Metanephros (tissue), 2 donors: ENCODE measurements around a stretch of chr2.

DNA sequence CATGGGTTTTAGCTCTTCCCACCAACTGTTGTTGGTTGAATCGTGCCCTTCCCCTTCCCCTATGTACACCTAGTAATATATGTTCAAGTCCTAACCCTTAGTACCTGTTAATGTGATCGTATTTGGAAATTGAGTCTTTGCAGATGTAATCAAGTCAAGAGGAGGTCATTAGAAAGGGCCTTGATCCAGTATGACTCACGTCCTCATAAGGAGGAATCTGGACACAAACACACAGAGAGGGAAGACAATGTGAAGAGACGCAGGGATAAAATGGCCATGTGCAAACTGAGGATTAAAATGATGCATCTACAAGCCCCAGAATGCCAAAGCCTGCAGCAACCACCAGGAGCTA lies 171.5 kb upstream of the NCK2 start:
- RAMPAGE, long total RNA, result no peak

DNA sequence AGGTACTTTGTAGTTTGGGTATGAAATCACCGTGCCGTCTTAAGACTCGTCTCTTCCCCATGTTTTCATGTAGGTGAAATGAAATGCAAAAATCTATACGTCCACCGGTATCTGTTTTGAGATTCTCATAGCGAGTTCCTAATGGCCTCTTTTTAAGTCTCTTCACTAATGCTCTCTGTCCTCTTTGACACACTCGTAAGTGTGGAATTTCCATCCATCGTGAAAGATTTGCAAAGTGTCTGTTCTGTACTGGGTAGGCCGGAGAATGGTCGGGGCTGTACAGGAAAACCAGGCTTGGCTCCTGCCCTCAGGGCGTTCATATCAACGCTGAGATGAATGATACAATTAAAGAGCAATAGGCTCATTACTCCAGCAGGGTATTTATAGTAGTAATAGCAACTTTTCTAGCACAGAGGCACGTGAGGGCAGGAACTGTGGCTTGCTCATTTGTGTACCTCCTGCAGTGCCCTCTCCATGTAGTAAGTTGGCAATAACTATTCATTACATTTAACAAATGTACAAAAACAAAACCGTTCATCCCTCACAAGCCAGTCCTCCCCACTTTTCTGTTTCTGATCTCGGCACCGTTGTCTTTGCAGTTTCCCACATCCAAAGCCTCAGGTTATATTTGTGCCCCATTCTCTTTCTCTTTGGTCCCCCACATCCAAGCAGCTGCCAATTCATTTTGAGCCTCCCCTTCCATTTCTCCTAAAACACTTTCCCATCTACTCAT lies 5.3 kb upstream of the NCK2 start:
- RAMPAGE, long total RNA, result no peak

DNA sequence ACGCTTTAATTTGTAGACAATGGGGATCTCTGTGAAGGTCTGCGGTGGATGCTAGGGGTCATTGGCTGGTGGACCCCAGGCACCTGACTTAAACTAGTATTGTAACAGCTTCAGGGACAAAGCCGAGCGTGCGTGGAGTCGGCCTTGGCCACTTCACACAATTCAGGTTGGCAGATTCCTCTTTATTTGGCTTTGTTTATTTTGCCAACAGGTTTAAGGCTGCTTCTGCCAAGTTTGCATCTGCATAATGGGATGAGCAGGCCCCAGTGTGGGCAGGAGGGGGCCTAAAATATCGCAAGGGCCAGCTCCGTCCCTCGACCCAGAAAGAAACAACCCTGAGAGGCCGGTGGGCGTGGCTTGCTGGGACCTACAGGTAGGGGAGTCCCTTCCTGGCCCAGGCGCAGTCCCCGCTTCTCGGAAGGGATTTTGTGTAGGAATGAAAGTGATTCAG lies 1.3 kb downstream of the NCK2 start:
- RAMPAGE, long total RNA, result no peak

DNA sequence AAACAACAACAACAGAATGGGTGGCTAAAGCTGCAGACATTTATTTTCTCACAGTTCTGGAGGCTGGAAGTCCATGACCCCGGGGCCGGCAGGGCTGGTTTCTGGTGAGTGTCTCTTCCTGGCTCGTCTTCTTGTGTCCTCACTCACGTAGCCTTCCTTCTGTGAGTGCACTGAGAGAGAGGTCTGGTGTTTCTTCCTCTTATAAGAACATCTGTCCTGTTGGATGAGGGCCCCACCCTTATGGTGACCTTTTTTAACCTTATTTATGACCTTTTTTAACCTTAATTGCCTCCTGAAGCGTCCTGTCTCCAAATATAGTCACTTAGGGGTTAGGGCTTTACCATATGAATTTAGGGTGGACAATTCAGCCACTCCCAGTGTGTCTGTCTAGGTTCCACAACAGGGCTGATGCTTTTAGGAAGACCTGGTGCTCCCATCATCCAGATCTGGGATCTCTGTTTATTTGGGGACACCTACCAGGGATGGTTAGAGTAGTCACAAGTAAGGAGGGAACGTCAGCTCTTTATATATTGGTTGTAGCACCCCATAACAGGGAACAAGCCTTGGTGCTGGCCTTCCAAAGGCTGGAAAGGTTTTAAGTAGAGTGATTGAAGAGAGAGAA lies 5.5 kb downstream of the NCK2 start:
- RAMPAGE, long total RNA, result no peak

DNA sequence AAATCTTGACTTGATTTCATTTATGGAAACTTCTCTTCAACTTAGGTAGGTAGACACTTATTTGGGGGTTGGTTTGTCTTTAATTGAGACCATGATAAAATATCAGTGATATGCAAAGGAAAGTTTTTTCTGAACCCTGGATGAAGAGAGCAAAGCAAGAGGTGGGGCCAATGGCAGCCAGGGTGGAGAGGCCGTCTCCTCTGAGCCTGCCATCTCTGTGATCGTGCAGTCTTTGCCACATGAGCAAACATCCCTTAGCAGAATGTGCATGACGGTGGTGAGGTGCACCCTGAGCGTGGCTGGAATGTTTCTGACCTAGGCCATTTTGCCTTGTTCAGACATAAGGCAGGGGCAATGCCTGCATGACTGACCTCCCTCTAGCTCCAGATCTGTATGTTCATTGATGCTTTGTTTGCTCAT lies 6.0 kb downstream of the NCK2 start:
- RAMPAGE, long total RNA, result no peak

DNA sequence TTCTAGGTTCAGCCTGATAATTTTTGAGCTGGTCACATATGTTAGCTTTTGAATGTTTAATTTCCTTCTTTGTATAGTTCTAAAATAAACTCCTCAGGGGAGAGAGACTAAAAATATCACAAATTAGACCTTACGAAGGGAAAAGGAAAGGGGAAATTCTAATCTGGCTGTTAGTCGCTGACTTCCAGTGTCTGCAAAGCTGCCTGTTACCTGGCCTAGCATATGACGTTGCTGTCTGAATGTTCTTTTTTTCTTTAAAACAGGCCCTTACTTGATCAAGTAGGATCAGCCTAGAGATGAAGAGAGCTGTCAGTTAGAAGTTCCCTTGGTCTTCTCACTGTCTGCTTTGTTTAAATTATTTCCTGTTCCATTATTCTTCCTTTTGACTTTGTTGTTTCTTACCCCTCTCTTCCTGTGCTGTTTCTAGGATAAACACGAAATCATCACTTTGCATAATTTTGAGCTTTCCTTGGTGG lies 11.2 kb downstream of the NCK2 start:
- RAMPAGE, long total RNA, result no peak

- RAMPAGE, long total RNA, result no peak
These were observed 51.5 kb downstream of the NCK2 start for GRCh38 chr2:105796036-105796732.

GRCh38 chr2:106192754-106193302 lies 1.3 kb downstream of the UXS1 start:
- RAMPAGE, long total RNA, result no peak

- RAMPAGE, long total RNA, result no peak
These were observed 68.9 kb downstream of the ST6GAL2 start for GRCh38 chr2:106816969-106817532.

- RAMPAGE, long total RNA, result no peak
These were observed 686 bp upstream of the ST6GAL2 start for GRCh38 chr2:106886299-106887407.

GRCh38 chr2:107529141-107529643 lies 297.5 kb upstream of the RGPD4 start:
- RAMPAGE, long total RNA, result no peak

GRCh38 chr2:108587859-108588991 lies 54.0 kb downstream of the LIMS1 start:
- RAMPAGE, long total RNA, result no peak

GRCh38 chr2:108594745-108595799 lies 60.8 kb downstream of the LIMS1 start:
- RAMPAGE, long total RNA, result no peak

DNA sequence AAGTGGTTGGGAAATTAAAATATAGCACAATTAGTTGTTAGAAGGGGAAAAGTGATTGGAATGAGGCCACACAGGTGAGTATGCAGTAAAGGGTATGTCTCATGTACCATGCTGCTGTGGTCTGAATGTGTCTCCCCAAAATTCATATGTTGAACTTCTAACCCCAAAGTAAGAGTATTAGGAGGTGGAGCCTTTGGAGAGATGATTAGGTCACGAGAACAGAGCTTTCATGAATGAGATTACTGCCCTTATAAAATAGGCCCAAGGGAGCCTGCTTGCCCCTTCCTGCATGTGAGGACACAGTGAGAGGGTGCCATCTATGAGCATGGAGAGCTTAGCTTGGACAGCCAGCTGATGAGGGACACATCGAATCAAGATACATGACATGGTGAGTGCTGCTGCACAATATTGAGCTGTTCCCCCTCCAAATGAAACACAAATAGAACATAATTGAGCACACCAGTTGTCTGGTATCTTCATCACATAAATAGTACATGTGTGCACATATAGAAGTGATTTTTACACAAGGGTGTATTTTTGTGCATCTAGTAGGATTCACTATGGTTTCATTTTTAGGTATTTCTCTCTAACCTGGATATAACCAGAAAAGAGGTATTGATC lies 72.7 kb downstream of the LIMS1 start:
- RAMPAGE, long total RNA, result no peak

- RAMPAGE, long total RNA, result no peak
These were observed 82.0 kb upstream of the RANBP2 start for GRCh38 chr2:108637234-108637674.

DNA sequence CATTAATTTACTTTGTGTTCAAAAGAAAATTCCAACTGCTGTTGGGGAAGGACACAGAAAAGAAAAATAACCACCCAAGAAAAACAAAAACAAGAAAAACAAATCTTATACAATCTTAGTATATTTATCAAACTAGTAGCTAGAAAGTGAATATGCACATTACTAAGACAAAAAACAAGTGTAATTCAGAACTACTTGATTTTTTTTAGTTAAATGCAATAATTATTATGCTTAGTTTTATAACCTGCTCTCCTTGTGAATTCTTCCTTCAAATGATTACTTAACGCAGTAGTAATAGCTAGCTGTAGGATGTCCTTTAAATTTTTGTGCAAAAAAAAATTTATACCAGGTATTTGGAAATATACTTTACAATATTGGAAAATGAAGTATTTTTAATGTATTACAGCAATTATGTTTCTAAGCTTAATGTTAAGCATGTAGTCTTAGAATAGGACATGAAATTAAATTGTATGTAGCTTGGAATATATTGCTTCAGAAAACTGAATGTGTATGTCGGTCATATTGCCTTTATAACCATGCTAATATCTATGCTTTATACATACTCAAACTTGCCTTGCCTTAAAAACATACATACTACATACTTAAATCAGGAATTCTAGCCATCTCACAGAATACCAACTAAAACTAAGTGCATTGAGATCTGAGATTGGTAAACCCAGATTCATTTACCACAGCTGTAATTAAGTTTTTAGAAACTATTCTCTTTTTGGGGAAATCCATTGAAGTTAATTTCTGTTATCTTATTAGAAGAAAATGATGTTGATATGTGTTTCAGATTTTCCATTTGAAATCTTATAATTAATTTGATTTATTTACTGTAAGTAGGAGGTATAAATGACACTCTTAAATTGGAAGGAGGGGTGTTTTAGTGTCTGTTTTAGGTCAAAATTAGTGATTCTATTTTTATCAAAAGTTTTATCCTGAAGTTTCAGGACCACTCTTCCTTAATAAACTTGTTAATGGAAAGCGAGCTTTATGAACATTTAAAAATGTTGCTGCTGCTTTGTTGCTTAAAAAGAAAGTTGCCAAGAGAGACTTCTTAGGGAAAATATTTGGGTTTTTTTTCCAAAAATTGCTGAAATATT lies 34.6 kb upstream of the RANBP2 start:
- RAMPAGE, long total RNA, result no peak

DNA sequence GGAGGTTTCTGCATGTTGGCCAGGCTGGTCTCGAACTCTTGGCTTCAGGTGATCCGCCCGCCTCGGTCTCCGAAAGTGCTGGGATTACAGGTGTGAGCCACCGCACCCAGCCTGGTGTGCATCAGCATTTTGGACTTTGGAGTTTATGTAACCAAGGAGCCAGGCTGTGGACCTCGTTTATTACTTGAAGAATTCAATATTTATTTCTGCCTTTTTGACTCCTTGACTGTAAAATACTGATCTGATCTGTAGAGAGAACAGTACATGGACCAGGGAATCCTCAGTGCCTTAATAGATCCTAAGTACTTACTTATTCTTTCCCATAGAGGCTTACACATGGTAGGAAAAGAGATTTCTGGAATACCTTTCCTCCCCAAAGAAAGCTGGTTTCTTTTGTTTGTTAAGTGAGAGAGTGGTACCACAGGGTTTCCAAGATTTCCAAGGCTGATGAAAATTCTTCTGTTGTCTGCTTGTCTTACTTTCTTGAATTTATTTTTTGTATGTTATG lies 8.6 kb downstream of the RANBP2 start:
- RAMPAGE, long total RNA, result no peak

DNA sequence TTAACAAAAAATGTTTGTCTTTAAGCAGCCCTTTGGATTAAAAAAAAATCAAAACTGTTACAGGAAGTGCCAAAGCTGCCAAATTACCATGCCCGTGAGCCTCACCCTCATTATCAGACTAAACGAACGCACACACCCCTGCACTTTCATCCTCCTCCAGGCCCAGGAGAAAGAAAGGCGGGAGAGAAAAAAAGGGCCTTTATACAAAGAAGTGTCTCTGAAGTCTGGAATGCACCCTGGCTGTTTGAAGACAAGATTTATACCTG lies 31.1 kb downstream of the EDAR start:
- RAMPAGE, long total RNA, result no peak

DNA sequence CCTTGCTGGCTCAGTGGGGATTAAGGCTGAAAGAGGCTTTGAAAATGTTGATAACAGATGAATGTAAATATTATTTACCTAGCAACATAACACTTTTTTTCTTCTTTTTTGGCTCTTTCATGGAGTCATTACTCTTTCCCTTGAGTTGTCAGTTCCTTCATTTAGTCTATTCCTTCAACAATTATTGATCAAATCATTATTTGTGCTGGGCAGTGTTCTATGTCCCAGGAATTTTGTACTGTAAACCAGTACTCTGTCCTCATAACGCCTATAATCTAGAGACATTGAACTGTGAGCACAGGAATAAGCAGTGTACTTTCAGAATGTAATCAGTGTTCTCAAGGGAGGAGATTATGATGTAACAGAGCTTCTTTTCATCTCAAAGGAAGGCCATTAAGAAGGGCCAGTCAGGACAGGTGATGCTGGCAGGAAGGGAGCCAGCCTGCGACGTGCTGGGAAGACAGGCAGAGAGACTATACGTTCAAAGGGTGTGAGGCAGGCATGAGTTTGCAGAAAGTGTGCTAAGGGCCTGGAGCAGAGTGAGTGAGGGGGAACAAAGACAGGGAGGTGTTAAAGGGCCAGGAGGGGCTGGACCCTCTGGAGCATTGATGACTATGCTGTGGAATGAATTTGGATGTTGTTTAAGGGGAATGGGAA lies 59.2 kb upstream of the SH3RF3 start:
- RAMPAGE, long total RNA, result no peak

DNA sequence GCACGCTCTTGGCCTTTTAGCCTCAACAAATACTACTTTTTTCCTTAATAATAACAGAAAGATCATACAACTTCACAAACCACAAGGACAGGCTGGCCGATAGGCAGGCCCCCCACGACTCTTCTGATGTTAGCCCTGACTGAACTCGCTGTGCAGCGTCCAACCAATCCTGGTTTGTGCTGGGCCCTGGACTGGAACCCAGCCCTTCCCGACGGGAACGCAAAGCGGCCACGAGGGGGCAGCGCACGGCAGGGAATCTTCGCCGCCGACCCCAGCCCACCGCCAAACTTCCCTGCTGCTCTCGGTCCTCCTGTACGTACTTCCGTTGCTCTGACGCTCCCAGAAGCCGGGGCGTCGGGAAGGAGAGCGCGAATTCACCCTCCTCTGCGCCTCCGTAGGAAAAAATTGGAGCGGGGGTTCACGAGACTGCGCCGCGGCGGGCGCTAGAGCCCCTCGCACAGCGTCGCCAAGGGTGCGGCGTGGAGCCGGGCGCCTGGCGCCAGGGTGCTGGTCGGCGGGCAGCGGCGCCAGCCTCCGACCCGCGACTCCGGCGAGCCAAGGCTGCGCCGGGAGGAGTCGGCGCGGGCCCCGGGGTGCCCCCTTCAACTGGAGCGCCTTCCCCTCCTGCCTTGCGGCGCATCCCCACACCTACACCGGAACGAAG lies 952 bp upstream of the SH3RF3 start:
- RAMPAGE, long total RNA, result no peak